Paraaortic lymph node (tissue), 1 donor: ENCODE measurements around a stretch of chr13.

DNA sequence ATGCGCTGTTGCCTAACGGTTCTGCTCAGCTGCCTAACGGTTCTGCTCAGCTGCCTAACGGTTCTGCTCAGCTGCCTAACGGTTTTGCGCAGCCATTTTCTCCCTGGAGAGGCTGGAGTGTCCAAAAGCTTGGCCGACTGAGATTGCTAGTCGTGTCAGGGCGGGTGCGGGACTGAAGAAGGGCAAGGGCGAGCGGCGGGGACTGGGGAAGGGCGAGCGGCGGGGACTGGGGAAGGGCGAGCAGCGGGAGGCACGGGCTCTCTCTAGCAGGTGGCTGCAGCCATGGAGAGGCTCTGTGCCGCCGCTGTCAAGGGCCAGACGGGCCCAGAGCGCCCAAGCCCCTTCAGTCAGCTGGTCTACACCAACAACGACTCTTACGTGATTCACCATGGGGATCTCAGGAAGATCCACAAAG lies 773.0 kb downstream of the TUBA3C start:
- PRO-cap = unidirectional peak, plus-strand start at position 185 of the sequence

DNA sequence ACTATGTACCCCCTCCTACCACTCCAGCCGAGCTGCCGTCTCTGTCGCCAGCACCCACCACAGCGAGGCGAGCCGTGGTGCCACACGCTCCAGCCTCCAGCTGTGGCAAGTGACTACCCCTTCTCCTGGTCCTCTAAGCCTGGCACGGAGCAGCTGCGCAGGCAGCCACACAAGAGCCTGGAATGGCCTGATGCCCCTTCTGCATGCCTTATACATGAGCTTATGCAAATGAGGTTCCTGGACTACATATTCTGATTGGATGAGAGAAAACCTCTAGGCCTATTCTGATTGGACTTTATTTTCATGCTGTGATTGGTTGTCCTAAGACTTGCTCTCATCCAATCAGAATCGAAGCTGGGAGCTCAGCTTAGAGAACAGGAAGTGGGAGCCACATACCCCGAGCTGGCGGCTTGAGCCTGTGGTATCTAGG lies 276.5 kb downstream of the TUBA3C start:
- PRO-cap = no peak

GRCh38 chr13:19243852-19244307 lies 62.3 kb upstream of the TUBA3C start:
- PRO-cap = no peak

DNA sequence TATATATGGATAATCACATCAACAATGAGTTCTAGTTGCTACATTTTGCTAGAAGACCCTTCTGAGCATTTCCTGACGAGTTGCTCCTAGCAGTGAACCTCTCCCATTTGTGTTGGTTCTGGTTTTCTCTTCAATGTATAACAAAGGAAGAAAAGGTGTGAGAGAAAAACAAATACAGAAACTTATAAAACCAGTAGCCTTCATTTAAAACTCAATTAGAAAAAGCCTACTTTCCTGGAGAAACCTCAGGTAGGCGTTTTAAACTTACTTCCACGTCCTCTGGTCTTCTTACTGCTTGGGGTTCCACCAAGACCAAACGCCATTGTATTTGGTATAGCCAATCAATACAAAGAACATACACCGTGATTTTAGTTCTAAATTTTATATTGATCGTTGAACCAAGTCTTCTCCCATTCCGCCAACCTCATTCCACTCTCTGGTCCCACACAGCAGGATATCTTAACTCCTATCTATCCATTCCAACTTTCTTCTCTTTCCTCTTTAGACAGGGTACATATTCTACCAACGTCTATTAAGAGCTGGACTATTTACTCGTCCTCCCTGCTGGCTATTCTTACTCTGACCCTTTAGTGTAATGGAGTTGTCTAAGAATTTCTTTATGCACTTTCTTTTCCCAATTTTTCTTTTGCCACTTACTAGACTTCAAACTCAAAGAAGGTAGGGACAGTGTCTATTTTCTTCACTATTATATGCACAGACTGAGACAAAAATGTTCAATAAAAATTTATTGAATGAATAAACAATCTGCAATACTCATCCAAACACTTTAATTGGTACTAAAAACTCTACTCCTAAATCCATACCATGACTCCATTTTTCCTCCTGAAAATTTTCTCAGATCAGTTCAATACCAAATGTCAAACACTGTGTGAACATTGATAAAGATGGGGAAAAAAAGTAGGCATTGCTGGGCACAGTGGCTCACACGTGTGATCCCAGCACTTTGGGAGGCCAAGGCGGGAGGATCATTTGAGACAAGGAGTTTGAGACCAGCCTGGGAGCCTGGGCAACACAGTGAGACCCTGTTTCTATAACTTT lies 57.2 kb downstream of the MPHOSPH8 start:
- PRO-cap = no peak

DNA sequence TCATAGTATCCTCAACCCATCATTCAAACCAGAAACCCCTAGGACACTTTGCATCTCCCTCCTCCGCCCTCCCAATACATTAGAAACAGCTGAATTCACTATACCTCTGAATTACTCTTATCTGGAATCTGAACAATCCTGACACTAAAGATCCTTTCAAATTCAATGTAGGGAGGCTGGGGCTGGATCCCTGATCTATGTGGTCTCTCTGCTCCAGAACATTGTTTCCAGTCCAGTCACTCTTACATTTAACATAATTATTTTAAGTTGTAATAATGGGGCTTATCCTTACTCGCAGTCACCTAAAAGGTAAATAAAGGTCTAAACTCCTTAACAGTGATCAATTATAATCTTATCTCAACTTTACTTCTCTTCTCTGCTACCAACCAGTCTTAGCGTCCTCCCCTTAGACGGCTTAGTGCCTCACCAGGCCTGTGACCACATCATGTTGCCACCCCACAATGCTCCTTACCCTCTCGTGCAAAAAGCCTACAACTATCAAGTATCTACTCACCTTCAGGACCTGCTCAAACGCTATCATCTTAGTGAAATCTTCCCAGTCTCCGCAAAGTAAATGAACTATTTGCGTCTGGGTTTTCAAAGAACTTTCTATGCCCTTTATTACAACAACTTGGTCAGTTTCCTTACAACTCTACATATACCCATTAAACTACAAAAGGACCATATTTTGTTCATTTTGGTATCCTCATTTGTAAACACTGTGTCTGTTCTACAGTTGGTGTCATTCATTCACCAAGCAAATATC lies 59.4 kb downstream of the MPHOSPH8 start:
- PRO-cap = no peak

DNA sequence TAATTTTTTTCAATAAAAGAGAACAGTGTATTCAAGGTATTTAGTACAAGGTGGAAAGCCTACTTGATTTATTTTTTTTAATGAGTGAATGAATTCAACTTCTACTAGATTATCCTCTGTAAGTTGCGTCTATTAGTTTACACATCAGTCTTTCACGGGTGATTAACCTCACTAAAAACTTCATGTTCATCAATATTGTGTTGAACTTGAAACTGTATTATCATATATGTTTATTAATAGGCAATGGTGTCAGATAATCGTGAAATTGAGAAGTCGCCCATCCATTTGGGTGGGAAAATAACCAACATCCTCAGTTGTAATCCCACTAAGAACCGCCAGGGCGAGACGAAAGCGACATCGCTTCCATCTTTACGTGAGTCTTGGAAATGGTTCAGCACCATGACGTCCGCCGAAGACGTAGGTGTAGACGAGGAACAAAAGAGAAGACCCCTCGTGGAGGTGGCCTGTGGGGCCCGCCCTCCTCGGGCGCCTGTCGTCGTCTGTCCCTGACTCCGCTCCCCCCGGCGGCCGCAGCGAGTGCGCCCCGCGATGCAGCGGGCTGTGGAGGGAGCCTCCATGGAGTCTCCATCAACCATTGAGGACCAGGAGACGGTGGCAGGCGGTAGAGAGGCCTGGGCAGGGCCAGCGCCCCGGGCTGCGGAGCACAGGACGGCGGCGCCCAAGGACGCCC lies 1.3 kb upstream of the ZMYM2 start:
- PRO-cap = unidirectional peak, plus-strand start at position 376 of the sequence

DNA sequence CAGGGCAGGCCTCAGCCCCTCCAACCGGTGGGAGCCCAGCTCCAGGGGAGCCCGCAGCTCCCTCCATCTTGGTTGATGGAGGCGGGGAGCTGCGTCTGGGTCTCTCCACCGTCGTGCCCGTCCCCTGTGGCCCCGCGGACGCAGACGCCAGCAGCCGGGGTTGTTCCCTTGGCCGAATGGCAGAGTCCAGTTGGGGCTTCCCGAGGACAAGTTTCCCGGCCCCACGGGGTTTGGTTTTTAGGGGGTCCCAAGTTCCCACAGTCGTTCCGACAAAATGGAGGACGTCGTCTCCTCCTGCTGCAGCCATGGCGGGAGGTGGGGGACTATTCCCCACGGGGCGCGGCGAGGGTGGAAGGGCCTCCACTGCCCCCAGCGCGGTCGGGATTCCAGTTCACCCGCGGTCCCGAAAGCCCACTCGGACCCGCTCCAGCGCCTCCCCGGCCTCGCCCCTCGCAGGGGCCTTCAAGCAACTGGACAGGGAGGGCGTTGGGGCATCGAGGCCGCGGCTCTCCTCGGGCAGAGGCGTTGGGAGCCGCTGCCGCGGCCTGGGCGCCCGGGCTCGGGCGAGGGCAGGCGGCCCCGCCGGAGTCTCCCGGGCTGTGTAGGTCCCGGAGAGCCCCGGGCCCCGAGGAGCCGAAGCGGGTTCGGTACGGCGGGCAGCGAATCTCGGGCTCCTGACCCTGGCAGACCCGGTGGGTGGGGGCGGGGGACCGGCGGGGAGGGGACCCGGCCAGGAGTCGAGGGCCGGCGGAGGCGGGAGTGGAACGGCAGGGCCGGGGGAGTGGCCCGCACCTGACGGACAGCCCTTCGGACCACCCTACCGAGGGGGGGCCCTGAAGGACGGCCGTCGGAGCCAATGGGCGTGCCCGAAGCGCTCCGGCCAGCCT lies 517 bp upstream of the ZMYM2 start:
- PRO-cap = bidirectional peak, plus-strand start outside the sequence, minus-strand start at position 691 of the sequence

GRCh38 chr13:20174561-20175393 lies 13.9 kb upstream of the GJA3 start:
- PRO-cap = no peak

GRCh38 chr13:20188564-20189733 lies 3.8 kb downstream of the GJB2 start:
- PRO-cap = no peak

- PRO-cap = no peak
Observed at GRCh38 chr13:20301287-20301758, 69.2 kb upstream of the GJB6 start.

GRCh38 chr13:20424856-20425650 lies 100.6 kb downstream of the CRYL1 start:
- PRO-cap = no peak

- PRO-cap = no peak
Observed at GRCh38 chr13:20713636-20714166, 10.2 kb downstream of the IL17D start.

GRCh38 chr13:21032928-21033931 lies 28.2 kb downstream of the LATS2 start:
- PRO-cap = no peak

DNA sequence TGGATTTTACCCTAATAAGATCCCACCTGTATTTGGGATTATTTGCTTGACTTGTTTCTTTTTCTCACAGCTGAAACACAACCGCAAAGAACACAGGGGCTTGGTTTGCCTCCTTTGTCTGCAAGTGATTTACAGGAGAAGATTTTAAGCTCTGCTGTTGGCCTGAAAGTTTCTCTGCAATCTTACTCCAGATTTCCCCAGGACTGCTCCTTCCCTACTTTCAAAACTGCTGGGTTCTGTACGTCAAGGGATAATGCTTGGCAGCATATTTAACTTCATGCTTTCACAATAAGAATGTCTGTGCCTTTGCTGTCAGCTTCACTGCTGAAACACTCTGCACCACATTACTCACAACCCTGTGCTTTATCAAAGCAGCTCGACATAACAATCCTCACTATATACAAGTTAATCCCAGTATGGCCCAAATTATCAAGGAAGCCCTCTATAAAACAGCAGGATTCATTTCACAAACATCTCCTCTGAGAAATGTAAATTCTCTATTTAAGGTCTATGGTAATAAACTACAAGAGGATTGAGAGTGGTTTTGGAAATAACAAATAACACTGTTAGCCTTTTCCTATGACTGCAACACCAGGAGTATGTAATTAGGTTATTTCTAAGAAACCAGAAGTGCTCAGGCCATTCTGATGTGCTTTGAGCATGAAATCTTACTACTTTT lies 17.5 kb downstream of the LATS2 start:
- PRO-cap = no peak

GRCh38 chr13:21124792-21125339 lies 15.1 kb upstream of the SAP18 start:
- PRO-cap = no peak

- PRO-cap = no peak
Observed at GRCh38 chr13:21318850-21319321, 140.2 kb downstream of the ZDHHC20 start.

DNA sequence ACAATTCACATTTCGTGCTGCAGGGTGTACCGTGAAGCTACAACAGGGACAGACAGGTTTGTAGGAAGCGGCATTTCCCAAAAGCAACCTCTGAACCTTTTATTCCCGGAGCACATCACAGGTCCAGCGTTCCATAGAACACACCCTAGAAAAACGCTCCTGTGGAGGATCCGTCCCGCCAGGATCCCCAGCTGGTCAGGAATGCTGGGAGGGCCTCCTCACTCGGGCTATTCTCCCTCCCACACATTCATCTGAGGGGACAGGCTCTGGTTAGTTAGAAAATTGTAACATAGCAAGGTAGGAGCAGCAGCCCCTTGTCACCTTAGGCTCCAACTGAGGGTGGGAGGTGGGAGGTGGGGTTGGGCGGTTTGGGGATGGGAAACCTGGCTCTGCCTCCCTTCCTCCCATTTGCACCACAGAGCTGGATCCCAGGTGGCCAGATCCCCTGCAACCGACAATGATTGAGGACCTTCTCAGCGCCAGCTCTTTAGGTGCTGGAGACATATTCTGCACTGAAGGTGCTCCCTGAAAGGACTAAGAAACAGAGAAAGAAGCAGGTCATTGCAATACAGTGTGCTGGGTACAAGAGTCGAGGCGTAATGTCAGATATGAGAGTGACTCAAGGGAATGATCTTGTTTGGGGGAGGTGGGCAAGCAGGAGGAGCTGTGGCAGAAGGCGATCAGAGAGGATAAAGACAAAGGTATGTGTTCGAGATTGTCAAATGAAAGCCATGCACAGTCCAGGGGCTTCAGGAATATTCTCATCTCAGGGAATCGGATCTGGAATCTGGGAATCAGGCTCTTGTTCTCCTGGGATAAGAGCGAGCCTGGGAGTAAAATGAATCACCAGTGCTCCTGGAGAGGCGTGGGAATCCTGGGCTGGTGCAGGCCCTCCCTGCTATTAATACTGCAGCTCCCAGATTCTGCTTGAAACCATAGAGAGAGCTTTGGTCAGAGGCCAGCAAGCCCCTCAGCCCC lies 132.0 kb downstream of the ZDHHC20 start:
- PRO-cap = no peak

GRCh38 chr13:21427297-21427622 lies 31.8 kb downstream of the ZDHHC20 start:
- PRO-cap = no peak

- PRO-cap = no peak
Observed at GRCh38 chr13:21616863-21617432, 13.0 kb upstream of the MICU2 start.

GRCh38 chr13:21637250-21637546 lies 33.2 kb upstream of the MICU2 start:
- PRO-cap = no peak